B cell (primary cell): Measurements from ENCODE around the gene IQCE.

- PRO-cap, result unidirectional peak, plus-strand start at chr7:2559110
- CAGE, long polyA plus RNA, result no peak
These were observed at the start of gene IQCE for GRCh38 chr7:2558633-2559780. Gene IQCE (plus strand): TSS chr7:2558979.

GRCh38 chr7:2607028-2608211 is 24.4 kb upstream of the TTYH3 start:
- PRO-cap, result no peak
- CAGE, long polyA plus RNA, result no peak

GRCh38 chr7:2639824-2640409 is 8.1 kb downstream of the TTYH3 start:
- PRO-cap, result no peak
- CAGE, long polyA plus RNA, result no peak

DNA sequence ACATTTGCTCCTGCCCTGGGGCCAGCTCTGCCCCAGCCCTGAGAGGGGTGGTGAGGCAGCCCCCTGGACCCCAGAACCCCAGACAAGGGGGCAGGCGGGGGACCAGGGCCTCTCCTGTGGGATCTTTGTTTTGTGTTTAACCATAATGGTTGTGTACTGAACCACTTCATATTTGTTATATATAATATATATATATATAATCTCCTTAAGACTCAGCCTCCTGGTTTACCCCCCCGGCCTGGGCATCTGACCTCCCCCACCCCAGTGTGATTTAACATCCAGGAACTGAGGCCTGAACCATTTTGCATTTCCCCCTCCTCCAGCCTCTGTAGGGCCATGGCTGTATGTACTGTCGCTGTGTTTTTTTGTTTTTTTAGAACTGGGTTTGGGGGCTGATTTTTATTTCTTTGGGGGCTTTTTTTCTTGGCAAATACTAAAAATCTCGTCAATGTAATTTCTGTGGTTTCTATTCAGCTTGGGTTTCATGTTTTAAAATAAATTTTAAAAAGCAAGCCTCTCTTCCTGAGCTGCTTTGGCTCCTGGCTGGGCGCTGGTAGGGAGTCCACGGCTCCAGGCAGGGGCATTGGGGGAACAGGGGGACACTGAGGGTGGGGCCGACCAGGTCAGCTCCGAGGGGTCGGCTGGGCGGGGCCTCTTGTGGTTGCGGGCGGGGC is 23.6 kb upstream of the AMZ1 start:
- PRO-cap, result no peak
- CAGE, long polyA plus RNA, result no peak

DNA sequence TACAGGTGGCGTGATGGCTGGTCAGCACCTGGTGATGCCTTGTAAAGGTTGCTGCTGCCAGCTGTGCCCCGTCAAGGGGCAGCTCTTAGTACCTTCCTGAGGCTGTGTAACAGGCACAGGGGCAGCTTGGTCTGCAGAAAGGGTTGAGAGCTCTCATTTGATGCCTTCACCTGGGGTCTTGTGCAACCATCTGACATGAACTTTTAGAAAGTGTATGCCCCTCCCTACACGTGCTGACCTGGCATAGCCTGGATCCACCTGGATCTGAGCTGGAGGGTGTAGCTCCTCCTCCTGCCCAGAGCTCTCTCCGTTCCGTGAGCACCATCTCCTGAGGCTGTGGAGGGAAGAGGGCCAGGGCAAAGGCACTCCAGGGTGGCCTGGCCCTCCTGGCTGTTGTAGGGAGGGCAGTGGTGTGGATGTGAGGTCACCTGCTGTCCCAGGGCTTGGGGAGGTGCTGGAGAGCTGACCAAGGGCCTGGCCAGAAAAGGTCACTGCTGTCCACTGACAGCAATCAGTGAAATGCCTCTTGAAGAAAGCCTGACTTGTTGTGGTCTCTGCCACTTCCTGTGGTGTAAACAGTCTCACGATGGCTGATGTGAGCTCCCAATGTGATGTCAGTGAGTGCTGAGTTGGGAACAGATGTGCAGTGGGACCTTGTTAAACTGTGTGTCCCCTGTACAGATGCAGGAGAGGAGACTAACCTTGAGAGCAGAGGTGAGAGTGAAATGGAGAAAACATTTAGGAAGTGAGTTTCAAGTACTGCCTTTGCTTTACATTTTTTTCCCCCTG is 23.0 kb downstream of the AMZ1 start:
- PRO-cap, result no peak
- CAGE, long polyA plus RNA, result no peak

GRCh38 chr7:2716759-2718058 is 29.2 kb downstream of the AMZ1 start:
- PRO-cap, result bidirectional peak, plus-strand start at chr7:2717696, minus-strand start at chr7:2717638
- CAGE, long polyA plus RNA, result no peak

GRCh38 chr7:2762205-2762946 is 74.4 kb downstream of the AMZ1 start:
- PRO-cap, result no peak
- CAGE, long polyA plus RNA, result no peak

DNA sequence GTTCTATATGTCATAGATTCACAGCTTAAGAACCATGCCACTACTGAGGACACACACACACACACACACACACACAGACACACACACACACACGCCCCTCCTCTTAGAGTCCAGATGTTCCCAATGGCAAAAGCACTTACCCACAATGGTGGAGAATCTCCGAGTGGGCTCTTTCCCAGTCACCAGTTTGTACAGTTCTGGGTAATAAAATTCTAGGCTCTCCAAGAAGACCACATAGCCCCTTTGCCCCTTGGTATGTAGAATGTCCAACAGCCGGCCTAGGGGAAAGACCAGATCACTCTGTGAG is 98.0 kb downstream of the CARD11 start:
- PRO-cap, result no peak
- CAGE, long polyA plus RNA, result no peak

GRCh38 chr7:2956706-2957226 is 86.9 kb downstream of the CARD11 start:
- PRO-cap, result no peak
- CAGE, long polyA plus RNA, result no peak

DNA sequence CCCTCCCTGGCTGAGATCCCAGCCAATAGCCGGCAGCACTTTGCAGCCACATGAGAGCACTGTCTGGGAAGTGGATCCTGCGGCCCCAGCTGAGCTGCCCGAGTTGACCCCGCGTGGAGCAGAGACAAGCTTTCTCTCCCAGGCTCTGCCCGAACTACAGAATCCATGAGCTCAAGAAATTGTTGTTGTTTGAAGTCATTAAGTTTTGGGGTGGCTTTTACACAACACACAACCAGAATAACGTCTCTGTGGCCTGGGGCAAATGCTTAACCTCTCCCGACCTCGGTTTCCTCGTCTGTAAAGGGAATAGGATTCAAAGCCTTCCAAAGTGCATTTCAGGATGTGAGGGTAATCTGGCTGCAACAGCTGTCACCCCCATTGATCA is 44.9 kb downstream of the CARD11 start:
- PRO-cap, result no peak
- CAGE, long polyA plus RNA, result no peak

- PRO-cap, result no peak
- CAGE, long polyA plus RNA, result no peak
These were observed 62.8 kb upstream of the CARD11 start for GRCh38 chr7:3106391-3106966.

DNA sequence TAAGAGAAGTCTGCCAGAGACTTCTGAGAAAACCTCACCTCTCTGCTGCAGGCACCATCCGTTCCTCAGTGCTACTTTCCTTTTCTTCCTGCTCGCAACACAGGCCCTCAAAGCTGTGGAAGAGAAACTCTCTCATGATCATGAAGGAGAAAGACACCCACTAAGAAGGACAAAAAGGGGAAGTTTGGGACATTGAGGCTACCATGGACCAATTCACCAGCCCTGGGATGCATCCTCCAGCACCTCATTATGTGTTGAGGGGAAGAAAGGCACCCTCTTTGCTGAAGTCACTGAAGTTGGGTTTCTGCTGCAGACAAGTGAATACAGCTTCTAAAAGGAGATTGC is 77.0 kb upstream of the CARD11 start:
- PRO-cap, result no peak
- CAGE, long polyA plus RNA, result no peak

DNA sequence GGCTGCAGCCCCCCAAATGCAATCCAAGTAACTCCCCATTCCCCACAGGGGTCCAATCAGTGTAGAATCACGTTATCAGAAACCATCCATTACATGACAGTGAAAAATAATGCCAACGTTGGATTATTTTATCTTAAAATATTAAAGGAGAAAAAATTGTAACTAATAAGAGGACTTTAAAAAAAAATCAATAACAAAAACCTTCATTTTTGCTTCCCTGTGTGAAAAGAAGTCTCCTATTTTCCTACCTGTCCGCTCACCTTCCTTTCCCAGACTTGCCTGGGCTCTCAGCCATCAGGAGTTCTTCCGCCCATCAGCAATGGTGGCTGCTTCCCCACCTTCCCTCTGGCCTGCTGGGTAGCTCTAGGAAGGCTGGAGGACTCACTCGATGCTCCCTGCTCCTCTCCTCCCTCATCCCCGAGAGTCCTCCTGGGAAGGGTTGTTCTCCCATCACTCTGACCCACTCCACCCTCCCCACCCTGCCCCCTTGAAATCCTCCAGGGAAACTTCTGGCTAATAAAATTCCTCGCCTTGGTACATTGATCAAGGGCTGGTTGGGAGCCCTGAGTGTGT is 126.6 kb upstream of the SDK1 start:
- PRO-cap, result no peak
- CAGE, long polyA plus RNA, result no peak

DNA sequence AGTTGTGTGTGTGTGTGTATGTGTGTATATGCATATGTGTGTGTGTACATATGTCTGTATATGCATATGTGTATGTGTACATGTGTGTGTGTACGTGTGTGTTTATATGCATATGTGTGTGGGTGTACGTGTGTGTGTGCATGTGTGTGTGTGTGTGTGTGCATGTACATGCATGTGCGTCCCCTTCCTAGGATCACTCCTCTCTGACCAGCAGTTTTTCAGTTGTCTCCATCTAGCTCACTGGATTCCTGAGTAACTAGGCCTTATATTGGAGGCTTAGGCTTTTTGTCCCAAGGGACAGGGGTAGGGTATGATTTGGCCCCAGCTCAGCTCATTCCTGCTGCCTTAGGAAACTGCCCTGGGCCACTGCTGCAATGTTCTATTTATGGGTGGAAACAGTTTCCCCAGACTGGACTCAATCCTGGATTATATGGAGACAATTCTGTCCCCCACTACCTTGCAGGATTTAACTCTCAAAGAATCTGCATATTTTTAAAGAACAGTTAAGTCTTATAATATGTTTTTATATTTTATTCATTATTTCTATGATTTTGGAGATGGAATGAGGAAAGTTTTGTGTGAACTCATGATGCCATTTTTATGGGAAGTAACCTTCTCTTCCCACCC is 68.8 kb upstream of the SDK1 start:
- PRO-cap, result no peak
- CAGE, long polyA plus RNA, result no peak

DNA sequence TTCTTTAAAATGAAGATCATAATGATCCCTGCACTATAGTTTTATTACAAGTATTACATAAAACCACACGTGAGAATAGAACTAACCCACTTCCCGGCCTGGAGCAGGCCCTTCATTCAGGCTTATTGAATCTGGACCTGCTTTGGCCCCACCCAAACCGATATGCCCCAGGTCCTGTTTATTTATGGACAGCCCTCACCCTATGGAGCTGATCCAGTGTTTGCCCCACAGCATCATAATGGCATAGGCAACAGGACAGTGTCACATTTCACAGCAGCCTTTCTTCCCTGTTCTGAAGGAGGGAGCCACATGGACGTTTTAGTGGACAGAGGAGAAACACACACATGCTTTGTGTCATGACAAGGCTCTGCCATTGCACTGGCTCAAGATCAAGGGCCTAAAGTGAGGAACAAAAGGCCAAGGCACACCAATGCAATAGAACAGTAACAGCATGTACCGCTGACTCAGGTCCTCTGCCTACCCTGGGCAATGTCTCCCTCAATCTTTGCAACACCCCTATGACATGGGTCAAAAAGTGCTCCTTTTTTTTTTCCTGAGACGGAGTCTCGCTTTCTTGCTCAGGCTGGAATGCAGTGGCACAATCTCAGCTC is 57.9 kb upstream of the SDK1 start:
- PRO-cap, result no peak
- CAGE, long polyA plus RNA, result no peak

GRCh38 chr7:3659048-3659812 is 358.2 kb downstream of the SDK1 start:
- PRO-cap, result no peak
- CAGE, long polyA plus RNA, result no peak

DNA sequence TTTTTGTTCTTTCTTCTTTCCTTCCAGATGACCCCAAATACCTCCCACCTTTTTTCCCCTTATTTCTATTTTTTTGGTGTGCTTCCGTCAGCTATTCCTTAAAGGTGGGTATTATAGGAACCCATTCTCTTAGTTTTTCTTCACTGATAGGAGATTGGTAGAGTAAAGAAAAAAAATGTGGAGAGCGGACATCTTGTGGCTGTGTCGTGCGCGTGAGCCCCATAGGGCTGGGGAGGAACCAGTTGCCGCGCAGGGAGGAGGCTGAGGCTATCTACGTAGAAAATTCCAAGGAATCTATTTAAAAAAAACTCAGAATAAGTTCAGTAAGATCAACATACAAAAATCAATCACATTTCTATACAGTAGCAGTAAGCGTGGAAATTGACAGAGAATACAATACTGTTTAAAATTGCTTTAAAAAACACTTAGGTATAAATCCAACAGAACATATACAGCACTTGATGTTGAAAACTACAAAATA is 399.8 kb downstream of the SDK1 start:
- PRO-cap, result no peak
- CAGE, long polyA plus RNA, result no peak

- PRO-cap, result no peak
- CAGE, long polyA plus RNA, result no peak
These were observed 642.2 kb downstream of the SDK1 start for GRCh38 chr7:3943146-3943675.

DNA sequence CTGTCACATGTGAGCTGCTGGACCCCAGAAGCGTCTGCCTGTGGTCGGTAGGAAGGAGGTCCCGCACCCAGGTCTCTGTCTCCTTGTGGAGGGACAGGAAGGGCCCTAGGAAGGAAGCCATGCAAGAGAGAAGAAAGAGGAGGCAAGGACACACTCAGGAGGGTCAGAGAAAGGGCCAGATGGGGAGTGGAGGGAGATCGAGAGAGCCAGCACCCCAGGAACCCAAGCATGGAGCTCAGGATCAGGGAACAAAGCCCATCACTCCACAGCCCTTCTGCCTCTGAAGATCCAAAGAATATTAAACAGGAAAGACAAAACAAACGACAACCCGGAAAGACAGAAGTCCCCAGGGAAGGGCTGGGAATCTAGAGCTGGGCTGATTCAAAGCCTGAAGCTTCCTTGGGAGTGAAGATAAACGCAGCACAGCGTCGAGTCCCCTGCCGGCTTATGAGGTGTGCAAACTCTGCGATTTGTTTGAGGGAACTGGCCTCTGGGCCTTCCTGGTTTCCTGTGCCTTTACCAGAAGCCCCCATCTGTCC is 580.3 kb upstream of the FOXK1 start:
- PRO-cap, result no peak
- CAGE, long polyA plus RNA, result no peak

DNA sequence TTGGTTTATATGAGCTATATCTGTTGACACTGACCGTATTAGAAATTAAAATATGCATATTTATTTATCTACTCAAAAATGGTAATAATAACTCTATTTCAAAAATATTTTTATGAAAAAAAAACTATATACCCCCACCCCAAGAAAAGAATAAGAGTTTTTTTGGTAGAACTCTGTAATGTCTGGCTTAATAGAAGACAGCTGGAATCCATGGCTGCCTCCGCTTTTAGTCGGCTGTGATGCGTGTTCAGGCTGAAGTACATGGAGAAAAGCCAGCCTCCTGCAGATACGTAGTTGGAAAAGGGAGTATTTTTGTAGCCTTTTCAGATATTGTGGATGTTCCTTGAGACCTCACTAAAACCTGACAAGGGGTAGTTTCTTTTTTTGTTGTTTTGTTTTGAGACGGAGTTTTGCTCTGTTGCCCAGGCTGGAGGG is 9.9 kb downstream of the FOXK1 start:
- PRO-cap, result no peak
- CAGE, long polyA plus RNA, result no peak